H1 (cell line): ENCODE measurements around the genes CNR1, PNRC1, SRSF12 and GABRR1.

- RRBS: 2% methylated on average over 8 of the region's 28 CpGs
CAGE:
- cytosol, long polyA plus RNA: no peak
- long polyA plus RNA: no peak
- nucleus, long polyA plus RNA: no peak
These were observed 656 bp downstream of the SLC35A1 start for GRCh38 chr6:87473294-87473965.

GRCh38 chr6:87922027-87922572, 125.5 kb upstream of the SPACA1 start:
- RRBS: no CpG with 5 or more reads among the region's 2 CpGs
CAGE:
- cytosol, long polyA plus RNA: no peak
- long polyA plus RNA: no peak
- nucleus, long polyA plus RNA: no peak

DNA sequence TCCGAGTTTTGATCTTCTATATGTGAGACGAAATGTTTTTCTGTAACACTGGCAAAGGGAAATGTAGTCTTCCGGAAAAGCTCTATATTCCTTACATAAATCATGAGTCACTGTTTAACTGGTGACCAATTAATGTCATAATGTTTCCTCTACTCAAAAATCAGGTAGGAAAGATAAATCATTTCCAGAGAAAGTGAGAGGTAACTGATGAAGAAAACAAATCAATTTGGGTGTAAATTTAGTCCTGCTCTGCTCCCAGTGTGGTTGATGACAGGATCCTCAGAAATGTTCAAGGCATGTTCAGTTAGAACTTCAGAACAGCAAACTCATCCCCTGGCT, 38.9 kb upstream of the SPACA1 start:
- RRBS: no CpG with 5 or more reads among the region's 3 CpGs
CAGE:
- cytosol, long polyA plus RNA: no peak
- long polyA plus RNA: no peak
- nucleus, long polyA plus RNA: no peak

DNA sequence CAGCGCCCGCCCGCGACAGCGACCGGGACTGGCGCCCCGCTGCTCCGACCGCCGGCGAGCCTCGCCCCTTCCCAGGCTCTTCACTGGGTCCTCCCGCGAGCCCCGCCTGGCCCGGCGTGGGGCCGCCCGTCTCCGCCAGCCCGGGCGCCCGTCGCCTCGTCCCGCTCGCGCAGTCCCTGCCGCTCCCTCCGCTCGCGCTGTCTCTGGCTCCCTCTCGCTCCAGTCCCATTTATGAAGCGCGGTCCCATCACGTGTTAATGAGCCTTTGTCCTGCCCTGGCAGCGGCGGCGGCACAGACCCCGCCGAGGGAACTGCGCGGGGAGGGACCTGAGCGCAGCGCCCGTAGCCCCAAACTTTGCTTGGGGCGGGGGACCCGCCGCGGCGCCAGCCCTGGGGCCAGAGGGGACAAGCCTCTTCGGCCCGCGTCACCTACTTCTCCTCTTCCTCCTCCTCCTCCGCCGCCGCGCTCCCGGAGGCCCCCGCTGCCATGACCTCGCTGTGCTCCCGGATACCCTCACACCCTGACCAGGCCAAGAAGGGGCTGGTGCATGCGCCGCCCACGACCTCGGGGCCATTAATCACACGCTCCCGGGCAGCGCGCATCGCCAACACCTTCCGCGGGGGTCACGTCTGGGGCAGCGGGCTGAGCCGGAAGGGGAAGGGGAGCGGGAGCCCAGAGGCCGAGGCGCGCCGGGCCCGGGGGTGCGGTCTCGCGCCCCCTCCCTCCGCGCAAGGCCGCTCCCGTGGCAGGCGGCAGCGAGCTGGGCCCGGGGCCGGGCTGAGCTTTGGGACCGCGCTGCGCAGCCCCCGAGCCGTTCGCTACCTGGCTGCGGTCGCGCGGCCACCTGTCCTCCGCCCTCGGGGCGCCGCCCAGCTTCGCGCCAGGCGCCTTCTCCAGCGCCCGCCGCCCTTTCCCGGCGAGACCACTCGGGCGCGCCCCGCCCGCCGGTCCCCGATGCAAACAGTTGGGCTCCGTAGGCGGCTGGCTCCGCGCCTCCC, at the start of gene CNR1:
Gene CNR1, minus strand, starts transcription at position 205 of the 999 bp plus-strand sequence.
- RRBS: 1% methylated on average over 42 of the region's 127 CpGs
CAGE:
- cytosol, long polyA plus RNA: no peak
- long polyA plus RNA: no peak
- nucleus, long polyA plus RNA: no peak

DNA sequence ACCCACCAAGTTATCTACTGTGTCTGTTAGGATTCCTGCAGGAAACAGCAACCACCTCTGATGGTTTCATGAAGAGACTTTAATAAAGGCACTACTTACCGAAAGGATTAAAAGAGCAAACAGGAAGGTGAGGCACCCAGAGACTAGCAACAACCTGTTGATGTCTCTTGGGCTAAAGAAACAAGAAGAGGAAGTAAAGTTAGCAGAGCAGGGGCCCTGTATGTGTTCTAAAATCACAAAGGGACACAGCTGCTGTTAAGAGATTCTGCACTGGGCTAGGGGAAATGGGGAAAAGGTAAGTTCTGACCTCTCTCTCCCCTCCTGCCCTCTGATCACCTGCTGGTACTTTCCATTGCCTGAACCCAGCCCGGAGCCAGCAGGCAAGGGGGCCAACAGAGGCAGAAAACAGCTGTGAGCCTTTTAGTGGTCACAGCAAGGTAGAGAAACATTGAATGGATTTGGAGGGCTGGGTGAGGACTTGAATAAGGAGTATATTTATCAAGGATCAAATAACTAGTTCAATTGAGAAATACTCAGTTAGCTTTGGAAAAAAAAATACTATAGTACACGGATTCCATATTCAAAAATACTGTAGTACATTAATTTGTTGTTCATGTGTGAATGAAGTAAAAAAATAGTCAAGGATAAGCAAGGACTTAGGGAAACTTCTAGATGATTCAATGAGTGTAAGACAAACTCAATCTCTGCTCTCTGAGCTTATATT, 13.6 kb upstream of the CNR1 start:
- RRBS: no CpG with 5 or more reads among the region's 3 CpGs
CAGE:
- cytosol, long polyA plus RNA: no peak
- long polyA plus RNA: no peak
- nucleus, long polyA plus RNA: no peak

- RRBS: no CpG with 5 or more reads among the region's 3 CpGs
CAGE:
- cytosol, long polyA plus RNA: no peak
- long polyA plus RNA: no peak
- nucleus, long polyA plus RNA: no peak
These were observed 199.1 kb upstream of the CNR1 start for GRCh38 chr6:88365226-88365688.

DNA sequence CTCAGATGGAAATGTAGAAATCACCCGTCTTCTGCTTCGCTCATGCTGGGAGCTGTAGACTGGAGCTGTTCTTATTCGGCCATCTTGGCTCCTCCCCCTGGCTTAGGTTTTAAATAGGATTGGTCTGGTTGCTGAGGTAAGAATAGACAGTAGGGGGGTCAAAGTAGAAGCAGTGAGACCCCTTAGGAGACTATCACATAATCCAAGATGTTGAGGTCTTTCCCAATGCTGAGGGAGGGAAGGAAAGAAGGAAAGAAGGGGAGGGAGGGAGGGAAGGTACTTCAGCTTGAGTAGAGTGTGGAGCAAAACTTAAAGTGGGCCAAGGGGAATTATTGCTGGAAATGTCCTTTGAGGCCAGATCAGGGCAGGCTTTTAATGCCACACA, 361.1 kb upstream of the CNR1 start:
- RRBS: no CpG with 5 or more reads among the region's 3 CpGs
CAGE:
- cytosol, long polyA plus RNA: no peak
- long polyA plus RNA: no peak
- nucleus, long polyA plus RNA: no peak

GRCh38 chr6:89080181-89081276, at the start of gene PNRC1:
Gene PNRC1, plus strand, starts transcription at chr6:89080751.
- RRBS: no CpG with 5 or more reads among the region's 81 CpGs
CAGE:
- cytosol, long polyA plus RNA: no peak
- long polyA plus RNA: no peak
- nucleus, long polyA plus RNA: no peak

DNA sequence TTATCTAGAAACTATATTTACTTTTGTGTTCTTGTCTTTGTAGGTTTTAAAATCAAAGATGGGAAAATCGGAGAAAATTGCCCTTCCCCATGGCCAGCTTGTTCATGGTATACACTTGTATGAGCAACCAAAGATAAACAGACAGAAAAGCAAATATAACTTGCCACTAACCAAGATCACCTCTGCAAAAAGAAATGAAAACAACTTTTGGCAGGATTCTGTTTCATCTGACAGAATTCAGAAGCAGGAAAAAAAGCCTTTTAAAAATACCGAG, 3.1 kb downstream of the PNRC1 start:
- RRBS: no CpG with 5 or more reads among the region's 2 CpGs
CAGE:
- cytosol, long polyA plus RNA: no peak
- long polyA plus RNA: no peak
- nucleus, long polyA plus RNA: no peak

DNA sequence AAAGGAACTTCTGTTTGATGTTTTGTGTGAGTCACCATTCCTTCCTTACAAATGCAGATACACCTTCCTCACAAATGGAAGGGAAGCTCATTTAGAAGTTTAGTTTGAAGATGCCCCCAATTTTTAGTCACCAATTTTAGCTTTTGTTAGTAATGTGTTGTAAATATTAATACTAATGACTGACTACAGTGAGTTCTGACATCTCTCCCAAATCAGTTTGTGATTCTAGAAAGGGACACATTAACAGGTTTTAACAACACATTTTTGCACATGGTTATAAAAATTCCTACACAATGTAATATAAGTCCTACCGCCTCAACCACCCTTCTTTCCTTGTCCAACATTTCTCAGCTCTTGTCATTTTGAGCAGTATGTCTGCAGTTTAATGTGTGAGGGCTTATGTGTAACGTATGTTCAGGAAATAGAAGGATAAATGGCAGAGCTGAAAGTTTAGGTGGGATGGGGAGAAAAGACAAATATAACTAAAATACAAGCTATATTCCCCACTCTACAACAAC, 4.7 kb downstream of the PNRC1 start:
- RRBS: no CpG with 5 or more reads among the region's 2 CpGs
CAGE:
- cytosol, long polyA plus RNA: no peak
- long polyA plus RNA: no peak
- nucleus, long polyA plus RNA: no peak

DNA sequence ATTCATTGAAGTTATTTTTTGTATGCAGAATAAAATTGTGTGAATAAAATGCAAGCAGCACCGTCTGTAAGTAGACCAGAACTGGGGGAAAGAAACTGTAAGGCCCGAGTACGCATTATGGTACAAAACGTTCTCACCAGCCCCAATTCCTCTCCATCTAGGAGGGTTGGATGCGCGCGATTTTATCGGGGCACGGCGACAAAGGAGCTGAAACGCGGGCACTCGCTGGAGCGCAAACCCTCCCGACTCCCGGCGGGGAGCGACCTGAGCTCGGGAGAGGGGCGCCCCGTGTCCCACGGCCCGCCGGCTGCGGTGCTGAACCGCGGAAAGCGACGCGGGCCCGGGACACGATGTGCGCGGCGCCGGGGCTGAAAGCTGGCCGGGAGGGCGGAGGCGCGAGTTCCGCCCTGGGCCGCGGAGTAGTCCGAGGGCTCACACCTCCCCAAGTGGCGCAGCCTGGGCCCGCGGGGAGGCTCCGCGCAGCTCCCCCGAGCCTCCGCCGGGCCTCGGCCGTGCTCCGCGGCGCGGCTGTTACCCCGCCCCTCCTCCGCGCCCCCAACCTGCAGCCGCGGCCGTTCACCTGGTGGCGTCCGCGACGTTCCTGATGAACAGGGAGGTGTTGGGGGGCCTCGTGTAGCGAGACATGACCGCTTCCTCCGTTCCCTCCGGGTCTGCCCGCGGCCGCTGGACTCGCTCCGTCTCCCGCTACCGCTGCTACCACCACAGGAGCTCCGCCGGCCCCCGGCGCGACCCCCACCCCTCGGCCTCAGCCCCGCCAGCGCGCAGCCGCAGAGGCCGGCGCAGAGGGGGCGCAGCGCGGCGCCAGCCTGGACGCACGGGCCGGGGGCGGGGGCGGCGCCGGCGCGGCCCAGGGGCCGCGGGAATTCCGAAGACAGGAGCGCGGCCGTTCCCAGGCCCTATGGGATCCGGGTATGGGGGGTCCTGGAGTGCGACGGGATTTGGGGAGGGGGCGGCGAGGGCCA, at the start of gene SRSF12:
Gene SRSF12, minus strand, starts transcription at position 829 of the 983 bp plus-strand sequence.
- RRBS: 1% methylated on average over 49 of the region's 116 CpGs
CAGE:
- cytosol, long polyA plus RNA: no peak
- long polyA plus RNA: no peak
- nucleus, long polyA plus RNA: no peak

GRCh38 chr6:89140169-89141144, 5.4 kb upstream of the PM20D2 start:
- RRBS: no CpG with 5 or more reads among the region's 7 CpGs
CAGE:
- cytosol, long polyA plus RNA: no peak
- long polyA plus RNA: no peak
- nucleus, long polyA plus RNA: no peak

- RRBS: no CpG with 5 or more reads among the region's 8 CpGs
CAGE:
- cytosol, long polyA plus RNA: no peak
- long polyA plus RNA: no peak
- nucleus, long polyA plus RNA: no peak
These were observed at the start of gene GABRR1 for GRCh38 chr6:89217161-89217710. Gene GABRR1, minus strand, starts transcription at chr6:89217358.

DNA sequence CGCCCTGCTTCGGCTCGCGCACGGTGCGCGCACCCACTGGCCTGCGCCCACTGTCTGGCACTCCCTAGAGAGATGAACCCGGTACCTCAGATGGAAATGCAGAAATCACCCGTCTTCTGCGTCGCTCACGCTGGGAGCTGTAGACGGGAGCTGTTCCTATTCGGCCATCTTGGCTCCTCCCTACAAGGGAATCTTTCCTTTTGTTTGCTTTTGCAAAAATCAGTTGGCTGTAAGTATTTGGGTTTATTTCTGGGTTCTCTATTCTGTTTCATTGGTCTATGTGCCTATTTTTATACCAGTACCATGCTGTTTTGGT, 13.9 kb upstream of the GABRR1 start:
- RRBS: no CpG with 5 or more reads among the region's 15 CpGs
CAGE:
- cytosol, long polyA plus RNA: no peak
- long polyA plus RNA: no peak
- nucleus, long polyA plus RNA: no peak

GRCh38 chr6:89637801-89638297, 698 bp downstream of the LYRM2 start:
- RRBS: no CpG with 5 or more reads among the region's 10 CpGs
CAGE:
- cytosol, long polyA plus RNA: no peak
- long polyA plus RNA: no peak
- nucleus, long polyA plus RNA: no peak

GRCh38 chr6:89657933-89658970, 19.7 kb upstream of the LYRM2 start:
- RRBS: no CpG with 5 or more reads among the region's 16 CpGs
CAGE:
- cytosol, long polyA plus RNA: start-site peak on the minus strand at chr6:89658772-89658779, 38 reads
- long polyA plus RNA: start-site peak on the minus strand at chr6:89658679-89658864, 204 and 137 reads in 2 replicates
- nucleus, long polyA plus RNA: start-site peak on the minus strand at chr6:89658771-89658858, 160 reads

GRCh38 chr6:89661307-89661777, 22.8 kb upstream of the LYRM2 start:
- RRBS: no CpG with 5 or more reads among the region's 6 CpGs
CAGE:
- cytosol, long polyA plus RNA: start-site peak on the minus strand at chr6:89661456-89661578, 106 reads
- long polyA plus RNA: start-site peak on the minus strand at chr6:89661434-89661578, 144 and 243 reads in 2 replicates
- nucleus, long polyA plus RNA: start-site peak on the minus strand at chr6:89661449-89661578, 169 reads

DNA sequence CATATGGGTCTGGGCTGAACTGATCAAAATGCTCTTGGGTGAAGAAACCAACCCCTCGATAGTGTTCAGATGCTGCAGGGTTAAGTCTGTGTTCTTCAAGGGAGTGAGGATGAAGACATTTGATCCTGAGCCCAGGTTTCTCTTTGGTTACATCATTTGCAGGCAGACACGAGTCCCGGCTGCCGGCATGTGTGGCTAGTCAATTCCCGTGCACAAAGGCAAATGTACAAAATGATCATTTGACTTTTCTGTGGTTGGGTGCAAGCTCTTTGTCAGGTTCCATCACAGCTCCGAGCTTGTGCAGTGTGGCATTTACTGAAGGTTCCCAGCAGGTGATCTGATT, 46.7 kb downstream of the GJA10 start:
- RRBS: no CpG with 5 or more reads among the region's 6 CpGs
CAGE:
- cytosol, long polyA plus RNA: no peak
- long polyA plus RNA: no peak
- nucleus, long polyA plus RNA: no peak

DNA sequence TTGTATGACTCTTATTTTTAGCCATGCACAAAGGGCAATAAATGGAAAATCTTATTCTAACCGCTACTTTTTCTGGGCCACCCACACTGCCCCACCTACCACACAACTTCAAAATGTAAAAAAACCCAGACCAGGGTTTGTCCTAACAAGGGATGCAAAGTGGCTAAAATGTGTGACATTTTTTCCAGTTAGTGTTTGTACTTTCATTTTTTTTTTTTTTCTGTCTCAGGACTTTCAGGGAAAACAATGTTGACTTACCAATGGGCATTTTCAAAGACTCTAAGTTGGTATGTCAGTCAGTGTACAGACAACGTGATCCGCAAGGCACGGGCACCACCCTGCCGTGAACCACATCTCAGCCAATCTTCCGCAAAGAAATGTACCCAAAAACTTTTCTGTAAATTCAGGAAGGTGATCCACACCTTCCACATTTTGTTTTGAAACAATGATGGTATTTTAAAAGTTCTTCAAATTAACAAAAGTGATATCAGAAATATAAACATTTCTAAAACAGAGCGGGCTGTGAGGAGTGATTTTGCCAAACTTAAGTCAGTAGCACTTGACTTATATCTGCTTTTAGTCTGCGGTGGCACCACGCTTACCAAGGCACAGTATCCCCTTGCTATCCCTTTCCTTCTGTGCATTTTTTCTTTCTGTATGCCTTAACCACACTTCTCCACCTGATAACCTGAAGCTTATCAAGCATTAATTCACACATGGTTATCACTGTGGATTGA, 185.6 kb downstream of the GJA10 start:
- RRBS: no CpG with 5 or more reads among the region's 9 CpGs
CAGE:
- cytosol, long polyA plus RNA: no peak
- long polyA plus RNA: no peak
- nucleus, long polyA plus RNA: no peak

DNA sequence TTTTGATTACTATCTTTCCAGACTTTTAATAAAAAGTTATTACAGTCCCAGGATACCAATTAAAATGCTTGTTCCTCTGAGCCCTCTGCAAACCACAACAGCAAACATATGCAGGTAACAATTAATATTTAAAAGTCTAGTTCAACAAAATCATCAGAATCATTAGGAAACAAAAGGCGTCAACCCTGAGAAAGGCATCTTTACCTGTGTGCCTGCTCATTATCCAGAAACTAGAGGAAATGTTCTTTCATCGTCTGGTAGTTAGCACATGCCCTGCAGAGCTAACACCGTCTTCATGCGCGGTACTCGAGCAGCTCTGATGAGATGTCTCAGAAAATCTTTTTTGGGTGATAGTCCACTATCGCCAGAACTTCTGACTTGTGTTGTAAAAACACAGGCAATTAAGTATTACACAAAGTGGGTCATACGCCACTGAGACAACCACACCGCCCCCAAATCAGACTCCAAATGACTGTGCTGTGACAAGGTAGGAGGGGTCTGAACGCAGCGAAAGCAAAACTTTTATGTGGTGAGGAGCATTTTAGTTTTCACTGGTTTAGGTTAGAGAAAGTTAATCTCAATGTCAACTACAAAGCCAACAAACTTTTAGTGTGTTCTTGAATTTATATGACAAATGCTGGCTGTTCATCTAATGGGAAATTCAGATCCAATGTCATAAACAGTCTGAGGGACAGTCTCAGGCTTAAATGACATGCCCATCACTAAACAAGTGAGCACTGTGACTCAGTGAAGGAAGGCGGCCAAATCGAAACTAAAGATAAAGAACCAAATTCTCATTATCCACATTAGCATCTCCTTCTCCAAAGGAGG, 186.5 kb downstream of the GJA10 start:
- RRBS: no CpG with 5 or more reads among the region's 13 CpGs
CAGE:
- cytosol, long polyA plus RNA: no peak
- long polyA plus RNA: no peak
- nucleus, long polyA plus RNA: no peak